Right lobe of liver (tissue), 4 donors: ENCODE measurements around the genes WDR72 and CCPG1.

GRCh38 chr15:52567700-52568112, 1.1 kb downstream of the ARPP19 start:
- PRO-cap, 4 experiments: no peak in any of the 4 experiments
- RAMPAGE, long total RNA, 2 experiments: no peak in any of the 2 experiments

DNA sequence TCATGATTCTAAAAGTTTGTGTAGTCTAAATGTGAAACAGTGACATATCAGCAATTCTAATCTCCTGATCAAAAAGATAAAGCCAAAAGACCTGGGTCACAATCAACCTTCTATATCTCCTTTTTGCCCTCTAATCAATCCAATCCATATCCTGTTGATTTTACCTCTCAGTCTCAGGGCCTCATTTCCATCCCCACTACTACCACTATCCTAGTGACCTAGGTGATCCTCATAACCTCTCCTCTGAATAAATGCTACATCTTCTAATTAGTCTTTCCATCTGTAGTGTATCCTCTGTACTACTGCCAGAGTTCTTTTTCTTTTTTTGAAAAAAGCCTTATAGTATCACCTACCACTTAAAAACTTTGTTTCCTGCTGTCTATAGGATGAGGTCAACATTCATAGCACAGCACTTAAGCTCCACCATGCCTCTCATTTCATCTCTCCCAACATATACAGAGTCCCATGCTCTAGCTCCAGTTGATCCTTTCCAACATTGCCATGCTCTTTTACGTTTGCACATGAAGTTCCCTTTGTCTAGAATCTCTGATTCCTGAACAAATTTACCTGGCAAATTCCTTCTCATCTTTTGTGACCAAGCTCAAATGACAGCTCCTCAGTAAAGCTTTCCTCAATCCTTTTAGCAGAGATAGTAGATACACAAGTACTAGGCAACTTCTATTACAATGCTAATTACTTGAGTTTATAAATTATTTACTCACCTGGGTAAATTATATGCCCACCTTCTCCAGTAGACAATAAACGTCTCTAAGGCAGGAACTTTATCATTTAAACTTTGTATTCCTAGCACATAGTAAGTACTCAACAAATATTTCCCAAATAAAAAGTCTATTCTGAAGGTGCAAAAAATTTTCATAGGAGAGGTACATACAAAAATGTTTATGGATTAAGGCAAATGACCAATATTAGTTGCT, 26.0 kb upstream of the ARPP19 start:
- PRO-cap, 4 experiments: no peak in any of the 4 experiments
- RAMPAGE, long total RNA, 2 experiments: no peak in any of the 2 experiments

DNA sequence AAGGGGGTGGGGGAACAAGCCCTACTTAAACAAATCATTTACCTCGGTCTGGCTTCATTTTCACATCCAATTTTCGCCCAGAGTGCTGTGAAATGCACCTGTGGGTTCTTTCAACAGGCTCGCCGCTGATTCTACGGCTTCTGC, 1.4 kb downstream of the ATOSA start:
- PRO-cap, 4 experiments: no peak in any of the 4 experiments
- RAMPAGE, long total RNA, 2 experiments: no peak in any of the 2 experiments

DNA sequence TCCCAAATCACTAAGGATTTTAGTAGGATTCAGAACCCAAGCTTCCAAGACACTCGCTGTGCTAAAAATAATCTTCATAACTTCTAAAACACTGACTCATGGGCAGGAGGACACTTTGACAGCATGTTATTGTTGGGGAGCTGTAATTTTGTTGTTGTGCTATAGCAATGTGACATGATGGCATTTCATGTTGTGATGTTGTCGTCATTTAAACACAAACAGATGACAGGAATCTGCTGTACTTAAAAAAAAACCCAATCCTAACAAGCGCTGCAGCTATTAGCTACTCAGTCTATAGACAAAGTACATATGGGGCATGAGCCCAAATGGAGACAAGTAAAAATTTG, 781 bp upstream of the ATOSA start:
- PRO-cap, 4 experiments: no peak in any of the 4 experiments
- RAMPAGE, long total RNA, 2 experiments: no peak in any of the 2 experiments

- PRO-cap, 4 experiments: peak in 3 of 4 experiments; most common plus-strand start chr15:52780750 (in 3); most common minus-strand start chr15:52780672 (in 1)
- RAMPAGE, long total RNA, 2 experiments: no peak in any of the 2 experiments
These were observed 9.5 kb downstream of the ONECUT1 start for GRCh38 chr15:52780559-52781133.

GRCh38 chr15:53683913-53684841, 75.3 kb downstream of the WDR72 start:
- PRO-cap, 4 experiments: no peak in any of the 4 experiments
- RAMPAGE, long total RNA, 2 experiments: no peak in any of the 2 experiments

- PRO-cap, 4 experiments: peak in 4 of 4 experiments; most common plus-strand start chr15:53759865 (in 4); most common minus-strand start chr15:53759639 (in 2)
- RAMPAGE, long total RNA, 2 experiments: start-site peak on the minus strand in 1 of 2 experiments, at chr15:53759652-53759714 at its widest, 47 reads per replicate
These were observed at the start of gene WDR72 for GRCh38 chr15:53759389-53759950. TSS of gene WDR72 (minus strand) at chr15:53759663.

DNA sequence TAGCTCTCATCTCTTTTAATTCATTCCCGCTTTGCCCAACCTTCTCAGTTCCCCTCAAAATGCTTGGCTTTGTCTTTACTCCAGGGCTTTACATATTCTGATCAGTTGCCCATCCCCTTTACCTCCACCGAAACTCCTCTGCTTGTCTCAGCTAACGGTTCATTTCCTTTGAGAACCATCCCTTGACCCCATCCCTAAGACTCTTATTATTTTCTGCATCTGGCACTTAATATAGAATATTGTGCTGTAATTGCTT, 12.7 kb downstream of the CCPG1 start:
- PRO-cap, 4 experiments: no peak in any of the 4 experiments
- RAMPAGE, long total RNA, 2 experiments: no peak in any of the 2 experiments

DNA sequence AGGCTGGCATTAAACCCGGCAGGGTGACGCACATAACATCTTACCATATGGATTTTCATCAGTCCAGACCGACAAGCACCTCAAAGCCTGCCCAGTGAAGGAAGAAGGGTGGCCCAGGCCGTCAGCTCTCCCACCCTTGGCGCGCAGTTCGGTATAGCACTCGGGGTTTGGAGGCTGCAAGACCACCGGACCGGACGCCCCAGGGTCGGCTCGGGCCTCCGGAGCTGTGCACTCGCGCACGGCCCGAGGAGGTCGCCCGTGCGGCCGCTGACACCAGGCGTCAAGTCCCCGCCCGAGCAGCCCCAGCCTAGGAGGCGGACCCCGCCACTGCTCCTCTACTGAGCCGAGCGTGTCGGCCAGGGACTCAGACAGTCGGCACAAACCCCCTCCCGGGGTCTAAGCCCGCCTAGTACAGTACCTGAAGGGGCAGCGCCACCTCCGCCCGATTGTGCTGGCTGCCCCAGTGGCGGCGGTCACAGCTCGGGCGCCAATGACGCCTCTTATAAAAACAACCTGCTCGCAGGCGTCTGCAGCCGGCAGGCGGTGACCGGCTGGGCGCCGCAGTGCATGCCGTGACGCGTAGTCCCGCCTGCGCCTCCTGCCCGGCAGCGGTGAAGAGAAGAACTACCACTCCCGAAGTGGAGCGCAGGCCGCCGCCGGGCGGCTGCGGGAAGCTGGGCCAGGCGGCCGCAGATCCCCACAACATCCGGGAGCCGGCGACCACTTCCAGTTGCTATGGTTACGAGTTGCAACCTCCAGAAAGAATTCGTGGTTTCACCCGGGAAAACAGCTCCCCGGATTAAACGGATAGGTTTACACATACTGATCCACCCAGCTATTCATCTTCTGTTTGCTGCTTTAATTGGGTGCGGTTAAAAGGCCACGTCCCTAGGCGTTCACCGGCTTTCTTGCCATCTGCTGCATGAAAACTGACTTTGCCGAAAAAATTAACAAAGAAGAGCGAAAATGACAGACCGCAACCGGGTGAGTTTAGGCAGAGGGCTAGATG, at the start of gene CCPG1:
Gene CCPG1 (minus strand): TSS at position 557 of the 1,009 bp plus-strand sequence.
- PRO-cap, 4 experiments: peak in 4 of 4 experiments; most common plus-strand start position 648 of the sequence (in 4); most common minus-strand start position 492 of the sequence (in 3)
- RAMPAGE, long total RNA, 2 experiments: start-site peak on the plus strand in 2 of 2 experiments, centred at positions 668 to 717 of the sequence, 38 to 55 reads per replicate; start-site peak on the minus strand in 2 of 2 experiments, centred at positions 499 to 504 of the sequence, 1,382 to 2,006 reads per replicate

- PRO-cap, 4 experiments: no peak in any of the 4 experiments
- RAMPAGE, long total RNA, 2 experiments: no peak in any of the 2 experiments
These were observed 36.9 kb upstream of the DNAAF4 start for GRCh38 chr15:55544735-55545434.

DNA sequence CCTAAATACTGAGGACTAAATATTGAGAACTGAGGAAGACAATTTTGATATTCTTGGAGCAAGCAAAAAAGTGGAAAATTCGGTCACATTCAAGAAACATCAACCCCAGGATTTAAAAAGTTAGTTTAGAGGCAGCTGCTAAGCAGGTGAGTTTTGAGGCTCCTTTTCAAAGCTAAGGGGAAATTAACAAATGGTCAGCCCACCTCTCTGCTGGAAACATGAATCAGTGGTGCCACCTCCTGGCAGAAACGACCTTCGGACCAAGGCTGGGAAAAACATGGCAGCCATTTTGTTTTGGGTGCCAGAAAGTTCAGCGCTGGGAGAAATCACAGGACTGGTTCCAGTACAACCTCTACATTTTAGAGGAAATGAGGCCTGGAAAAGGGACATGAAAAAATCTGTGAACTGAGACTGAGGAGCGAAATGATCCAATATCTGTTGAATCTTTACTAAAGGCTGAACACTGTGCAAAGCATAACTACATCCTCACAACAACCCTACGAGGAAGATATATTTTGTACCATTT, 56.8 kb upstream of the PRTG start:
- PRO-cap, 4 experiments: no peak in any of the 4 experiments
- RAMPAGE, long total RNA, 2 experiments: no peak in any of the 2 experiments

- PRO-cap, 4 experiments: peak in 3 of 4 experiments; most common minus-strand start chr15:55908070 (in 3)
- RAMPAGE, long total RNA, 2 experiments: no peak in any of the 2 experiments
These were observed 85.7 kb downstream of the NEDD4 start for GRCh38 chr15:55907625-55908261.

- PRO-cap, 4 experiments: peak in 1 of 4 experiments; most common minus-strand start chr15:56093944 (in 1)
- RAMPAGE, long total RNA, 2 experiments: no peak in any of the 2 experiments
These were observed 100.7 kb upstream of the NEDD4 start for GRCh38 chr15:56093738-56094832.

- PRO-cap, 4 experiments: no peak in any of the 4 experiments
- RAMPAGE, long total RNA, 2 experiments: no peak in any of the 2 experiments
These were observed 108.0 kb upstream of the NEDD4 start for GRCh38 chr15:56101206-56102072.

GRCh38 chr15:56242723-56243553, 741 bp downstream of the RFX7 start:
- PRO-cap, 4 experiments: peak in 3 of 4 experiments; most common plus-strand start chr15:56243459 (in 3)
- RAMPAGE, long total RNA, 2 experiments: no peak in any of the 2 experiments

DNA sequence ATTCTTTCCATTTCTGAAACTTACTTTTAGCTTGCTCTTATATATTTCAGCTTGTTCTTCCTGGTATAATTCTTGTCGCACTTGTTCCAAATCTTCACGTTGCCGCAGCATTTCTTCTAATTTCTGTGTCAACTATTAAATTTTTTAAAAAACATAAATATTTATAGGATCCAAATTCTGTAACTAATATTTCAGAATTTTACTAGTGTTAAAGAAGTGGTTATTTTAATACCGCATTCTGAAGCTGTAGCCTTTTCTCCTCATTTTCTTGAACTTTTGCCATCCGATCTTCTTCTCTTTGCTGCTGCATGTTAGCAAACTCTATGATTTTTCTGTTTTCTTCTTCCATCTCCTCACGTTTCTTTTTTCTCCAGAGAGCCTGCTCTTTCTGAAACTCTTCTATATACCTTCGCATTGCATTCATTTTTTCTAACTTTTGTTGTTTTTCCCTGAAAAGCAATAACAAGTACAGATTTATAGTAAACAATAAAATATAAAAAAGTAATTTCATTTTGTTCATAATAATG, 21.5 kb downstream of the MNS1 start:
- PRO-cap, 4 experiments: no peak in any of the 4 experiments
- RAMPAGE, long total RNA, 2 experiments: no peak in any of the 2 experiments

DNA sequence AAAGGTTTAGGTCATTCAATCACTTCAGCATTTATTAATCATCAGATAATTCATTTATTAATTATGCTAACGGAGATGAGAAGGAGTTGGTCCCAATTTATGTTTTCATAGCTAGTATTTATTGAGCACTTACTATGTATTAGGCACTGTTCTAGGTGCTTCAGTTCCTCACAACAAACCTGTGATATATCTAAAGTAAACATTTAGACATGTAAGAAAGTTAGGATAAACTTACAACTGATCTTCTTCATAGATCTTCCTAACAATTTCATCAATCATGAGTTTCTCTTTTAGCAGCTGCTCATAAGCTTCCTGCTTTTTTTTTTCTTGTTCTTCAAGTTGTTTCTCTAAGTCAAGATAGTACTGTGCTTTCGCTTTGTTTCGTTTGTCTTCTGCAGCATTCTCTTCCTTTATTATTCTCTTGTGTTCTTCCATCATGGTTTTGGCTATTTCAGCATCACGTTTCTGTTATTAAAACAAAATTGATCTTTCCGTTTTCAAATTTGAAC, 20.7 kb downstream of the MNS1 start:
- PRO-cap, 4 experiments: no peak in any of the 4 experiments
- RAMPAGE, long total RNA, 2 experiments: no peak in any of the 2 experiments

DNA sequence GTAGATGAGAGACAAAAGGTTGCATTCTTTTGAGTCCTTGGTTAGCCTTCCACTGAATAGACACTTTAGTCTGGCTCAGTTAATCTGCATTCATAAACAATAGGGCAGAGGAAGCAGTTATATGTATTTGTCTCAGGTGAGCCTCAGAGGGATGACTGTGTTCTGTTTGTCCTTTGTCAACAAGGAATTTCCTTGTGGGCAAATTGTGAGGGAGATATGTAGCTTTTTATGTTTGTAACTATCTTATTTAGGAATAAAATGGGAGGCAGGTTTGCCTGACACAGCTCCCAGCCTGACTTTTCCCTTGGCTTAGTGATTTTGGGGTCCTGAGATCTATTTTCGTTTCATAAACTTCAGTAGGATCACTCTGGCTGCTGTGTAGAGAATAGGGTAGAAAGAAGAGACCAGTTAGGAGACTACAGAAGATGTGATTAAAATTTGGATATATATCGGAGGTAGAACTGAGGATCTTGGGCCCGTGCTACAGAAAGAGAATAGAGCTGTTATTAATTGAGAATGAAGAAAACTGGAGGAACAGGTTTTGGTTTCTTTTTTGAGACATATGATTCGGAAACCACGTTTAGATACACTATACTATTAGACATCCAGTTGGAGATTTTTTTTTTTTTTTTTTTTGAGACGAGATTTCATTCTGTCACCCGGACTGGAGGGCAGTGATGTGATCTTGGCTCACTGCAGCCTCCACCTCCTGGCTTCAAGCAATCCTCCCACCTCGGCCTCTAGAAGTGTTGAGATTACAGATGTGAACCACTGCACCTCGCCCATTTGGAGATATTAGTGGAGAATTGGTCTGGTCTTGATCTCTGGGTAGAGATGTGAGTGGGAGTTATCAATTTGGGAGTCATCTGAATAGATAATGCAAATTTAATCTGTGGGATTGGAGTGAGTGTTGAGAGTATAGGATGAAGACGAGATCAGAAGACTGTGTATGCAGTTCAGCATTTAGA, 50.8 kb downstream of the TCF12 start:
- PRO-cap, 4 experiments: no peak in any of the 4 experiments
- RAMPAGE, long total RNA, 2 experiments: no peak in any of the 2 experiments

DNA sequence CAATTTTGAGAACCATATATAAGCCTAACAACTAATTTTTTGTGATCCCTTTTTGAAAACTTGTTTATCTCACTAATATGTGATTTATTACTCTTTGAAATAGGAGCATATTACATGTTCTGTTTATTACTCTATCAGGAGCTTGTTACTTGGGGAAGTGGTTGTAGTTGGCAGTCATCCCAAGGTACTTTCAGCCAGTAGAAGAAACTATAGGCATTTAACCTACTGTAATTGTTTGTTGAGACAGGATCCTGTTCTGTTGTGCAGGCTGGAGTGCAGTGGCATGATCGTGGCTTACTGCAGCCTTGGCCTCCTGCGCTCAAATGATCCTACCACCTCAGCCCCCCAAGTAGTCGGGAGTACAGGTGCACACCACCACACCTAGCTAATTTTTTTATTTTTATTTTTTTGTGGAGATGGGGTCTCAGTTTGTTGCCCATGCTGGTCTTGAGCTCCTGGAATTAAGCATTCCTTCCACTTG, 195.7 kb downstream of the TCF12 start:
- PRO-cap, 4 experiments: no peak in any of the 4 experiments
- RAMPAGE, long total RNA, 2 experiments: no peak in any of the 2 experiments

GRCh38 chr15:57330680-57331091, 45.6 kb upstream of the CGNL1 start:
- PRO-cap, 4 experiments: no peak in any of the 4 experiments
- RAMPAGE, long total RNA, 2 experiments: no peak in any of the 2 experiments